ENCODE measurements around a stretch of chr9.

DNA sequence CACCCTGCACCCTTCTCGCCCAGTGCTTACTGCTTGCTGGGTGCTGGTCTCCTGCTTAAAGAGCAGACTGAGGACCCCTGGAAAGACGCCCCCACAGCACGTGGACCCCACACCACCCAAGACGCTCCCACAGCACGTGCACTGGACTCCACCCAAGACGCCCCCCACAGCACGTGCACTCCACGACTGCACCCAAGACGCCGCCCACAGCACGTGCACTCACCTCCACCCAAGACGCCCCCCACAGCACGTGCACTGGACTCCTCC, 50.4 kb downstream of the EHMT1 start:
- PRO-cap: no peak

GRCh38 chr9:137679320-137679634, 60.5 kb downstream of the EHMT1 start:
- PRO-cap: no peak

DNA sequence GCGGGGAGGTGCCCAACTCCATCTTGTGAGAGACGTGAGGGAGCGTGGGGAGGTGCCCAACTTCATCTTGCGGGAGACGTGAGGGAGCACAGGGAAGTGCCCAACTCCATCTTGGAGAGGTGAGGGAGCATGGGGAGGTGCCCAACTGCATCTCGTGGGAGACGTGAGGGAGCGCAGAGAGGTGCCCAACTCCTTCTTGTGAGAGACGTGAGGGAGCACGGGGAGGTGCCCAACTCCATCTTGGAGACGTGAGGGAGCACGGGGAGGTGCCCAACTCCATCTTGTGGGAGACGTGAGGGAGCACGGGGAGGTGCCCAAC, 235.2 kb downstream of the CACNA1B start:
- PRO-cap: no peak

Data from H9 (cell line).